K562 (cell line): Measurements from ENCODE around the genes EPC1 and CCDC7.

GRCh38 chr10:30502229-30502758 is 68.3 kb downstream of the MAP3K8 start:
- RAMPAGE, long total RNA, result no peak
- RRBS, result no CpG with 5 or more reads among the region's 6 CpGs
PRO-cap:
- standard, result bidirectional peak, plus-strand start at chr10:30502434, minus-strand start at chr10:30502425
- CoPRO, capped RNA only, 2 experiments, result no peak in any of the 2 experiments
- CoPRO, capped and uncapped RNA, 2 experiments, result no peak in any of the 2 experiments
- CoPRO, uncapped RNA only, 2 experiments, result no peak in any of the 2 experiments
CAGE:
- cytosol, long polyA plus RNA, result no peak
- long polyA plus RNA, result no peak
- nucleolus, long total RNA, result no peak
- nucleus, long polyA plus RNA, result no peak

DNA sequence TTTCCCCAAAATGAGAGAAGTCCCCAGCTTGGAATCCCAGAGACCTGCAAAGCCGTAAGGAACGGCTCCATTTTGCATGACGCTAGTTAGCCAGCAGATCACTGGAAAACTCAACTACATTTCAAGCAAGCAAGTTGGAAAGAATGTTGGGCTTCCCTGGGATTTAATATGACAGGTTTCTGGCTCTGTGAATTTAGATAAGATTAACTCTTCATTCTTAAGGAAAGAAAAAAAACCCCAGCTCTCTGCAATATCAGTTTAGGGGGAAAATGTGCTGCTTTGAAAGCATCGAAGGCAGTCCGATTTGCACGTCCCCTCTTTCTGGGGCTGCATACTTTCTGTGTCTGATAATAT is 190.0 kb upstream of the LYZL2 start:
- RAMPAGE, long total RNA, result no peak
- RRBS, result no CpG with 5 or more reads among the region's 6 CpGs
PRO-cap:
- standard, result no peak
- CoPRO, capped RNA only, 2 experiments, result no peak in any of the 2 experiments
- CoPRO, capped and uncapped RNA, 2 experiments, result no peak in any of the 2 experiments
- CoPRO, uncapped RNA only, 2 experiments, result no peak in any of the 2 experiments
CAGE:
- cytosol, long polyA plus RNA, result no peak
- long polyA plus RNA, result no peak
- nucleolus, long total RNA, result no peak
- nucleus, long polyA plus RNA, result no peak

- RAMPAGE, long total RNA, result no peak
- RRBS, result no CpG with 5 or more reads among the region's 9 CpGs
PRO-cap:
- standard, result no peak
- CoPRO, capped RNA only, 2 experiments, result no peak in any of the 2 experiments
- CoPRO, capped and uncapped RNA, 2 experiments, result no peak in any of the 2 experiments
- CoPRO, uncapped RNA only, 2 experiments, result no peak in any of the 2 experiments
CAGE:
- cytosol, long polyA plus RNA, result no peak
- long polyA plus RNA, result no peak
- nucleolus, long total RNA, result no peak
- nucleus, long polyA plus RNA, result no peak
These were observed 129.6 kb downstream of the ZNF438 start for GRCh38 chr10:30901862-30902578.

DNA sequence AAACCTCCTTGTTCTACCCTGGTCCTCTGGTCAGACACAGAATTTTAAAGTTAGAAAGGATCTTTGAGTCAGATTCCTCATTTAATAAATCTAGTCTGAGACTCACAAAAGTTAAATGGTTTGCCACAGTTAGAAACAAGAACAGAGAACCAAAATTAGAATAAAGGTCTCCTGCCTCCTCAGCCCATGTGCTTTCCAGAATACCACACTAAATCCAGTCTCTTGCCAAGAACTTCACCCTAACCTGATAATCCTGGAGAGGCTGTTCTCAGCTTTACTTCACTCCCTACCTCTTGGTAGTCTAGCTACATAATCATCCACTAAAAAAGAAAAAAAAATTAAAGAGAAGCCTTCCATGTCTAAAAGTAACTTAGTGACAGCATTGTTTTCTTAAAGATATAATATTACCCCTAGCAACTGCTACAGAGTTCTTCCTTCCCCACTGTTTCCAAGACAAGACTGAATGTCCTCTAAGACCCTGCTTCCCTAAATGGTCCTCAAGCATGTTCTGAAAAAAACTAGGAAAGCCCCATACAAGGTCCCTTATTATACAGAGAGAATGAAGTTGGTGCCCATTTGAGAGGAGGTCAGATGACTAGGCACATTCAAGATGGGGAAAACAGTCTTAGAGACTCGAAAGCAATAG is 56.8 kb downstream of the ZNF438 start:
- RAMPAGE, long total RNA, result no peak
- RRBS, result no CpG with 5 or more reads among the region's 1 CpG
PRO-cap:
- standard, result no peak
- CoPRO, capped RNA only, 2 experiments, result no peak in any of the 2 experiments
- CoPRO, capped and uncapped RNA, 2 experiments, result no peak in any of the 2 experiments
- CoPRO, uncapped RNA only, 2 experiments, result no peak in any of the 2 experiments
CAGE:
- cytosol, long polyA plus RNA, result no peak
- long polyA plus RNA, result no peak
- nucleolus, long total RNA, result no peak
- nucleus, long polyA plus RNA, result no peak

DNA sequence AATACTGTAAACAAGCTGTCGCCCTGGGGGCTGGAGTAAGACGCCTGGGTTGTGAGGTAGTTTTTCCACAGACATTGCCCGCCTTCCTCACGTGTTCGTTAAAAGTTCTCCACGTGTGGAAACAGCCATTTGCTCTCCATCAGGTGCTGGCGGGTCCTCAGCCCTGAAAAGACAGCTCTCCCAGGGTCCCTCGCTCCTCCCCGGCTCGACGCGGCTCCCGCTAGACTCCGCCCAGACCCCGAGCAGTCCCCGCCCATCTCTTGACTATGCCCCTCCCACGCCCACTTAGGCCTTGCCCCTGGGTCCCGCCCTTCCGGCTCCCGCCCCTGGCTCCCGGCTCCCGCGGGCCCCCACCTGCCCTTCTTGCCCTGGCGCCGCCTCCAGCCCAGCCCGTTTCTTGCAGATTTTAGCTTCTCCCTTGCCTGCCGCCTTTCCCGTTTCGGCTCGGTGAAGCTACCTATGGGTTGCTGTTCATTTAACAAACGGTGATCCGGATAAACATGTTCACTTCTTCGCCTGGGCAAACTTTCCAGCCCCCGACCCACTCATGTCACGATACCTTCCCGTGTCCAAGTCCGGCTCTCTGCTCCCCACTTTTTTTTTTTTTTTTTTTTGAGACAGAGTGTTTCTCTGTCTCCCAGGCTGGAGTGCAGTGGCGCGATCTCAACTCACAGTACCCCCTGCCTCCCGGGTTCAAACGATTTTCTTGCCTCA is 670 bp upstream of the ZNF438 start:
- RAMPAGE, long total RNA, result no peak
- RRBS, result 18% methylated on average over 5 of the region's 41 CpGs
PRO-cap:
- standard, result bidirectional peak, plus-strand start at position 434 of the sequence, minus-strand start at position 207 of the sequence
- CoPRO, capped RNA only, 2 experiments, result peak in 1 of 2 experiments; most common plus-strand start position 396 of the sequence (in 1); most common minus-strand start position 207 of the sequence (in 1)
- CoPRO, capped and uncapped RNA, 2 experiments, result peak in 1 of 2 experiments; most common plus-strand start position 314 of the sequence (in 1); most common minus-strand start position 207 of the sequence (in 1)
- CoPRO, uncapped RNA only, 2 experiments, result no peak in any of the 2 experiments
CAGE:
- cytosol, long polyA plus RNA, result no peak
- long polyA plus RNA, result no peak
- nucleolus, long total RNA, result no peak
- nucleus, long polyA plus RNA, result no peak

DNA sequence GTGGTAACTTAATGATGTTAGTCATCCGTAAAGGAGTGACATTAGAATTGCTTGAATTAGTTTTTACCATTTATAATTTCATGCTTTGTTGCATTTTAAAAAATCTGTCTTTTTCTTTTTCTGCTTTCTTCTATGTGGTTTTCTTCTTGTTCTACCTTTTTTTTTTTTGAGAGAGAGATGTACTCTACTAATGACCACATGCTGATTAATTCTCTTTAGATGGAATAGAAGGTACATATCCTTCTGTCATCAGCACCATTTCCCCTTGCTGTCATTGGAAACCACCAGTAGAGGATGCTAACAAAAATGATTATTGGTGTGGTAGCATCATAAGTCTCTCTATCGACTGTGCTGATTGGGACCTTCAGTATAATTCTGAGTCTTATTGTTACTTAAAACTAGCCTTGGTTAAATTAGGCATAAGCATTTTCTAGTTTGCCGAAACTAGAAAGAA is 3.6 kb downstream of the ZEB1 start:
- RAMPAGE, long total RNA, result no peak
- RRBS, result no CpG with 5 or more reads among the region's 3 CpGs
PRO-cap:
- standard, result no peak
- CoPRO, capped RNA only, 2 experiments, result no peak in any of the 2 experiments
- CoPRO, capped and uncapped RNA, 2 experiments, result no peak in any of the 2 experiments
- CoPRO, uncapped RNA only, 2 experiments, result no peak in any of the 2 experiments
CAGE:
- cytosol, long polyA plus RNA, result no peak
- long polyA plus RNA, result no peak
- nucleolus, long total RNA, result no peak
- nucleus, long polyA plus RNA, result no peak

DNA sequence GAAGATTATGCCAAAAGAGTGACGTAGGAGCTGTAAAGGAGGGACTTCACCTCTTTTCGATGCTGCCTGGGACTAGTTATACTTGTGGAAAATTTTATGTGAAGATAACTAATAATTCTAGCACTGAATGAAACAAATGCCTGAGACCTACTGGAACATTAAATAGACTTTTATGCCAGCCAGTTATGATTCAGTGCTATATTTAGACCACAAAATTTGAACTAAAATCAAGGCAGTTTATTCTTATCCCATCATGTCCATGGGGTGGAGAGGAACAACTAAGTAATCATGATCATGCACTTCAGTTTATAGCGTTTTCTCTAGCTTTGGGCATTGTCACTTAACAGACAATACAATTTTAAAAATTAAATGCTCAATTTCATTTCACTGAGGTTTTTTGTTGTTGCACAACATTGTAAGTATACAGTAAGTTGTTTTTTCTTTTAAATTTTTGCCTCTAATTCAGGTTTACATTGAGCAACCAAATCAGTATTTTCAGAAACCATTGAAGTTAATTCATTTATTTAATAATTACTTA is 76.7 kb downstream of the ZEB1 start:
- RAMPAGE, long total RNA, result no peak
- RRBS, result no CpG with 5 or more reads among the region's 3 CpGs
PRO-cap:
- standard, result no peak
- CoPRO, capped RNA only, 2 experiments, result no peak in any of the 2 experiments
- CoPRO, capped and uncapped RNA, 2 experiments, result no peak in any of the 2 experiments
- CoPRO, uncapped RNA only, 2 experiments, result no peak in any of the 2 experiments
CAGE:
- cytosol, long polyA plus RNA, result no peak
- long polyA plus RNA, result no peak
- nucleolus, long total RNA, result no peak
- nucleus, long polyA plus RNA, result no peak

- RAMPAGE, long total RNA, result no peak
- RRBS, result no CpG with 5 or more reads among the region's 1 CpG
PRO-cap:
- standard, result no peak
- CoPRO, capped RNA only, 2 experiments, result no peak in any of the 2 experiments
- CoPRO, capped and uncapped RNA, 2 experiments, result no peak in any of the 2 experiments
- CoPRO, uncapped RNA only, 2 experiments, result no peak in any of the 2 experiments
CAGE:
- cytosol, long polyA plus RNA, result no peak
- long polyA plus RNA, result no peak
- nucleolus, long total RNA, result no peak
- nucleus, long polyA plus RNA, result no peak
These were observed 107.5 kb downstream of the ZEB1 start for GRCh38 chr10:31426504-31426936.

- RAMPAGE, long total RNA, result no peak
- RRBS, result no CpG with 5 or more reads among the region's 2 CpGs
PRO-cap:
- standard, result no peak
- CoPRO, capped RNA only, 2 experiments, result no peak in any of the 2 experiments
- CoPRO, capped and uncapped RNA, 2 experiments, result no peak in any of the 2 experiments
- CoPRO, uncapped RNA only, 2 experiments, result no peak in any of the 2 experiments
CAGE:
- cytosol, long polyA plus RNA, result no peak
- long polyA plus RNA, result no peak
- nucleolus, long total RNA, result no peak
- nucleus, long polyA plus RNA, result no peak
These were observed 108.0 kb downstream of the ZEB1 start for GRCh38 chr10:31427106-31427305.

DNA sequence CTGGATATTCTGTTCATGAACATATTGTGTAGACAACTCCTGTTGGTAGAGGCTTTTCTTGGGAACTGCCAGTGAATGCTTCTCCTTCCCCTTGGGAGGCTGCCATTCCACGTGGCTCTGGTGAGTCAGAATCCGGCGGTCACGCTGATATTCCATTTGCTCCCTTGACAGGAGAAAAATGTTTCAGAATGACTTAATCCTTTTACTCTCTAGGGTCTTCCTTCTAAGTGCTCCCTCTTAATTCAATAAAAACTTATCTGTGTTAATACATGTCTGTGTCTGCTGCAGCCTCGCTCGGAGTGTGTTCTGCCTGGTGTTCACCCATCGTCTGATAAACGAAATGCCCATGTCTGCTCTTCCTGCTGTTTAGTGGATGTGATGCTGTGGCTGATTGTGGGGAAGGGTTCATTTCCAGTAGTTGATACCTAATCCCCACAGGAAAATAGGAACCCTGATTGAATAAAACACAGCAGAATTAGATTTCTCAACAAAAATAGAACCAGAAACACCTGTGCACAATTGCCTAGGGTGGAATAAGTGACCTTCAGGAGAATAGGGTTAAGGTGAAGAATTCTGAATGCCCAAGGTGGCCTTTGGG is 278.5 kb downstream of the ARHGAP12 start:
- RAMPAGE, long total RNA, result no peak
- RRBS, result no CpG with 5 or more reads among the region's 8 CpGs
PRO-cap:
- standard, result no peak
- CoPRO, capped RNA only, 2 experiments, result no peak in any of the 2 experiments
- CoPRO, capped and uncapped RNA, 2 experiments, result no peak in any of the 2 experiments
- CoPRO, uncapped RNA only, 2 experiments, result no peak in any of the 2 experiments
CAGE:
- cytosol, long polyA plus RNA, result no peak
- long polyA plus RNA, result no peak
- nucleolus, long total RNA, result no peak
- nucleus, long polyA plus RNA, result no peak

- RAMPAGE, long total RNA, result no peak
- RRBS, result no CpG with 5 or more reads among the region's 3 CpGs
PRO-cap:
- standard, result no peak
- CoPRO, capped RNA only, 2 experiments, result no peak in any of the 2 experiments
- CoPRO, capped and uncapped RNA, 2 experiments, result no peak in any of the 2 experiments
- CoPRO, uncapped RNA only, 2 experiments, result no peak in any of the 2 experiments
CAGE:
- cytosol, long polyA plus RNA, result no peak
- long polyA plus RNA, result no peak
- nucleolus, long total RNA, result no peak
- nucleus, long polyA plus RNA, result no peak
These were observed 167.4 kb downstream of the ARHGAP12 start for GRCh38 chr10:31761236-31761626.

- RAMPAGE, long total RNA, result no peak
- RRBS, result no CpG with 5 or more reads among the region's 5 CpGs
PRO-cap:
- standard, result no peak
- CoPRO, capped RNA only, 2 experiments, result no peak in any of the 2 experiments
- CoPRO, capped and uncapped RNA, 2 experiments, result no peak in any of the 2 experiments
- CoPRO, uncapped RNA only, 2 experiments, result no peak in any of the 2 experiments
CAGE:
- cytosol, long polyA plus RNA, result no peak
- long polyA plus RNA, result no peak
- nucleolus, long total RNA, result no peak
- nucleus, long polyA plus RNA, result no peak
These were observed 12.2 kb upstream of the ARHGAP12 start for GRCh38 chr10:31940693-31941390.

DNA sequence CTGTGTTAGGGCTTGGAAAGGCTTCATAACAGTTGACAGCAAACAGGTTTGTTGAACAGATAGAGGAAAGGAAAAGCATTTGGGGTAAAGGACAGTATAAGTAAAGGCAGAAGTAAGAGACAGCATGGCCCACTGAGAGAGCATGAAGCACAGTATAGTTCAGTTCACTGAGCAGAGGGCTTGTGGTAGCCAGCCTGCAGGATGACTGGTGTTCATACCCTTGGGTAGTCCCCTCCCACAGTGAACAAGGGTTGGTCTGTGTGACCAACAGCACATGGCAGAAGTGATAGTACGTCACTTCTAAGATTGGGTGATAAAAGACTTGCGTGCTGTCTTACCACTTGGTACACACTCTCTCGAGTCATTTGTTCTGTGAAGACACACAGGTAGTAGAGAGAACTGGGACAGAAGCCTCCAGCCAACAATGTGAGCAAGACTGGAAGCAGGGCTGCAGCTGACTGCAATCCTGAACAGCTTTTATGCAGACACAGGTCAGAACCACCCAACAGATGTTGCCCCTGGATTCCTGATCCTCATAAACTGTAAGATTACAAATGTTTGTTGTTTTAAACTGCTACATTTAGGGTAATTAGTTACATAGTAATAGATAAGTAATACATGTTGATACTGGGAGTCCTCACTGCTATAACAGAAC is 14.6 kb downstream of the EPC1 start:
- RAMPAGE, long total RNA, result no peak
- RRBS, result no CpG with 5 or more reads among the region's 3 CpGs
PRO-cap:
- standard, result no peak
- CoPRO, capped RNA only, 2 experiments, result no peak in any of the 2 experiments
- CoPRO, capped and uncapped RNA, 2 experiments, result no peak in any of the 2 experiments
- CoPRO, uncapped RNA only, 2 experiments, result peak in 1 of 2 experiments; most common minus-strand start position 291 of the sequence (in 1)
CAGE:
- cytosol, long polyA plus RNA, result no peak
- long polyA plus RNA, result no peak
- nucleolus, long total RNA, result no peak
- nucleus, long polyA plus RNA, result no peak

GRCh38 chr10:32346760-32347920 is at the start of gene EPC1:
EPC1 (minus strand) TSS chr10:32347158.
- RAMPAGE, long total RNA, result start-site peak on the minus strand at chr10:32347092-32347210, 2,934 and 1,255 reads in 2 replicates
- RRBS, result 3% methylated on average over 23 of the region's 123 CpGs
PRO-cap:
- standard, result bidirectional peak, plus-strand start at chr10:32346905, minus-strand start at chr10:32346909; bidirectional peak, plus-strand start at chr10:32347334, minus-strand start at chr10:32347119
- CoPRO, capped RNA only, 2 experiments, result peak in 2 of 2 experiments; most common plus-strand start chr10:32347282 (in 2); most common minus-strand start chr10:32347119 (in 2)
- CoPRO, capped and uncapped RNA, 2 experiments, result peak in 2 of 2 experiments; most common plus-strand start chr10:32347356 (in 1); most common minus-strand start chr10:32347119 (in 2)
- CoPRO, uncapped RNA only, 2 experiments, result peak in 1 of 2 experiments; most common plus-strand start chr10:32347280 (in 1); most common minus-strand start chr10:32347119 (in 1)
CAGE:
- cytosol, long polyA plus RNA, result start-site peak on the minus strand at chr10:32347142-32347195, 771 and 479 reads in 2 replicates
- long polyA plus RNA, result start-site peak on the minus strand at chr10:32347116-32347195, 393 and 757 reads in 2 replicates
- nucleolus, long total RNA, result no peak
- nucleus, long polyA plus RNA, result start-site peak on the minus strand at chr10:32347074-32347222, 1,165 and 2,002 reads in 2 replicates

- RAMPAGE, long total RNA, result no peak
- RRBS, result no CpG with 5 or more reads among the region's 3 CpGs
PRO-cap:
- standard, result no peak
- CoPRO, capped RNA only, 2 experiments, result no peak in any of the 2 experiments
- CoPRO, capped and uncapped RNA, 2 experiments, result no peak in any of the 2 experiments
- CoPRO, uncapped RNA only, 2 experiments, result no peak in any of the 2 experiments
CAGE:
- cytosol, long polyA plus RNA, result no peak
- long polyA plus RNA, result no peak
- nucleolus, long total RNA, result no peak
- nucleus, long polyA plus RNA, result no peak
These were observed 17.4 kb upstream of the EPC1 start for GRCh38 chr10:32364287-32364877.

- RAMPAGE, long total RNA, result no peak
- RRBS, result no CpG with 5 or more reads among the region's 10 CpGs
PRO-cap:
- standard, result bidirectional peak, plus-strand start at chr10:32379796, minus-strand start at chr10:32379464
- CoPRO, capped RNA only, 2 experiments, result no peak in any of the 2 experiments
- CoPRO, capped and uncapped RNA, 2 experiments, result no peak in any of the 2 experiments
- CoPRO, uncapped RNA only, 2 experiments, result no peak in any of the 2 experiments
CAGE:
- cytosol, long polyA plus RNA, result no peak
- long polyA plus RNA, result no peak
- nucleolus, long total RNA, result no peak
- nucleus, long polyA plus RNA, result no peak
These were observed 32.5 kb upstream of the EPC1 start for GRCh38 chr10:32379322-32379948.

GRCh38 chr10:32445484-32446575 is at the start of gene CCDC7:
CCDC7 (plus strand) TSS chr10:32446140.
- RAMPAGE, long total RNA, result start-site peak on the plus strand at chr10:32446233-32446295, 40 and 22 reads in 2 replicates
- RRBS, result 1% methylated on average over 21 of the region's 58 CpGs
PRO-cap:
- standard, result unidirectional peak, plus-strand start at chr10:32445802; bidirectional peak, plus-strand start at chr10:32446149, minus-strand start at chr10:32446045; bidirectional peak, plus-strand start at chr10:32446476, minus-strand start at chr10:32446469; bidirectional peak, plus-strand start at chr10:32446670, minus-strand start at chr10:32446503
- CoPRO, capped RNA only, 2 experiments, result peak in 2 of 2 experiments; most common plus-strand start chr10:32446149 (in 2); most common minus-strand start chr10:32446044 (in 2)
- CoPRO, capped and uncapped RNA, 2 experiments, result peak in 2 of 2 experiments; most common plus-strand start chr10:32446140 (in 2); most common minus-strand start chr10:32446044 (in 1)
- CoPRO, uncapped RNA only, 2 experiments, result peak in 2 of 2 experiments; most common plus-strand start chr10:32446189 (in 1); most common minus-strand start chr10:32446010 (in 1)
CAGE:
- cytosol, long polyA plus RNA, result no peak
- long polyA plus RNA, result start-site peak on the plus strand at chr10:32446218-32446306, 59 and 51 reads in 2 replicates
- nucleolus, long total RNA, result no peak
- nucleus, long polyA plus RNA, result no peak

GRCh38 chr10:32446810-32447136 is 833 bp downstream of the CCDC7 start:
- RAMPAGE, long total RNA, result no peak
- RRBS, result no CpG with 5 or more reads among the region's 3 CpGs
PRO-cap:
- standard, result bidirectional peak, plus-strand start at chr10:32446978, minus-strand start at chr10:32446919
- CoPRO, capped RNA only, 2 experiments, result peak in 1 of 2 experiments; most common plus-strand start chr10:32447031 (in 1); most common minus-strand start chr10:32446915 (in 1)
- CoPRO, capped and uncapped RNA, 2 experiments, result no peak in any of the 2 experiments
- CoPRO, uncapped RNA only, 2 experiments, result peak in 1 of 2 experiments; most common plus-strand start chr10:32446993 (in 1); most common minus-strand start chr10:32446895 (in 1)
CAGE:
- cytosol, long polyA plus RNA, result no peak
- long polyA plus RNA, result no peak
- nucleolus, long total RNA, result no peak
- nucleus, long polyA plus RNA, result no peak

DNA sequence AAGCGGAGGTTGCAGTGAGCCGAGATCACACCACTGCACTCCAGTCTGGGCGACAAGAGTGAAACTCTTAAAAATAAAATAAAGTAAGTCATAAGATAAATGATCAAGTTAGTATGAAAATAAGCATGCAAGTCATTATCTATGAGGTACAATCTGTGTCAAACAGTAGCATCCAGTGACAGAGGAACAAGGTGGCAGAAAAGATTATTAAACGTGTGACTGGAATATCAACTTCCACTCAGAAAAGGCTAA is 30.4 kb downstream of the ITGB1 start:
- RAMPAGE, long total RNA, result no peak
- RRBS, result no CpG with 5 or more reads among the region's 4 CpGs
PRO-cap:
- standard, result no peak
- CoPRO, capped RNA only, 2 experiments, result no peak in any of the 2 experiments
- CoPRO, capped and uncapped RNA, 2 experiments, result no peak in any of the 2 experiments
- CoPRO, uncapped RNA only, 2 experiments, result no peak in any of the 2 experiments
CAGE:
- cytosol, long polyA plus RNA, result no peak
- long polyA plus RNA, result no peak
- nucleolus, long total RNA, result no peak
- nucleus, long polyA plus RNA, result no peak